ENCODE measurements around the gene PCYT1B.

GRCh38 chrX:24024268-24024833 lies 2.6 kb downstream of the KLHL15 start:
- CAGE, long polyA plus RNA = no peak
- RRBS = 38% methylated on average over 12 of the region's 26 CpGs

- CAGE, long polyA plus RNA = no peak
- RRBS = no CpG with 5 or more reads among the region's 3 CpGs
Observed at GRCh38 chrX:24153228-24153588, 3.7 kb downstream of the ZFX start.

GRCh38 chrX:24171024-24171440 lies 21.5 kb downstream of the ZFX start:
- CAGE, long polyA plus RNA = no peak

DNA sequence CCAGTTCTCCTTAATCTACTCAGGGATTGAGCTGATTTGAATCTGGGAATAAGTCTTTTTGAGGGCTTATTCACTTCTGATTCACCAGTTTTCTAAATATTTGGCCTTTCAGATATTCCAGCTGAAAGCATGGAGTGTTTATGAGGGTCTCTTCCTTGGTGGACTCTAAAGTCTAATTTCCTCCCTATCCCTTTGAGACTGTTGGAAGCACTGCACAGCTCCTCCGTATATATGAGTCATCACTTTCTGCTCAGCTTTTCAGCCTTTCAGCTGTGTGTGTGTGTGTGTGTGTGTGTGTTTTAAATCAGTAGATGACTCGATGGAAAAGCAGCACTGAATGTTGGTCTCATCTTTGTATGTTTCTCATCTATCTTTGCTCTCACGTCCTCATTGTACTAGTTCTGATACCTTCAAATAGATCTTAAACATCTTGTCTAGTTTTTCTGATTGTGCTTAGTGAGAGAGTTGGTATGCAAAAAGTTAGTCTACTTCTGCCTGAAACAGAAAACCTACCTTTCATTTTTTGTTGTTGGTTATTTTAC lies 81.6 kb downstream of the ZFX start:
- CAGE, long polyA plus RNA = no peak
- RRBS = no CpG with 5 or more reads among the region's 3 CpGs

DNA sequence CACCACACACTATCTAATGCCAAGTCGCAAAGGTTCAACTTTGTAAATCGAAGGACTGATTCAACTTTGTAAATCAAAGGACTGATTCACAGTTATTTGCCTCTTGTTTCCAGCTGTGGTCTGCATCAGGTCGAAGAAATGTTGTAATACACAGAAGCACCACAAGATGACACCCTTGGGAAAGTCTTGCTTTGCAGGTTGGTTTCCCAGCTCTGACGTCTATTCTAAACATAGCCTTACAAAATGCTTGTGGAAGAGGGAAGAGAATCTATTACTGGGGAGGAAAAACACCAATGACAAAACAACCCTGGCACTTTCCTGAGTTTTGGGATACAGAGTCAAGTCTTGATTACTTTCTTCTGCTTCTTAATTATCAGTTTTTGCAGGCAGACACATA lies 35.3 kb downstream of the SUPT20HL1 start:
- CAGE, long polyA plus RNA = no peak
- RRBS = no CpG with 5 or more reads among the region's 4 CpGs

DNA sequence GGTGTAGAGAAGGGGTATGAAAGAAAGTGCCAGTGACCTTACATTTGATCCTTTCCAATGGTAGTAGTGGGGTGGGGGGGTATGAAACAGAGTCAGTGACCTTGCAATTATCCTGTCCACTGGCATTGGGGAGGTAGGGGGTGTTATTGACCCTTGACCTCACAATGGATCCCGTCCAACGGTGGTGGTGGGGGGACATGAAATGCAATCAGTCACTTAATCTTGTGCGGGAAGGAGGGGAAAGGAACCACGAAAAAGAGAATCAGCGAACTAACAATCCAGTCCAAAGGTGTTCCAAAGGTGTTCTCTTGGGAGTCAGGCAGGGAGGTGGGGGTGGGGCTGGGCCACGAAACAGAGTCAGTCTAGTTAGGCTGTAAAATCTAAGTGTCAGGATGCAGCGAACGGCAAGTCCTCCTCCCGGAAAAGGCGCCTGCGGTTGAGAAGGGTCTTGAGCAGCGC lies 555 bp upstream of the PDK3 start:
- CAGE, long polyA plus RNA = no peak
- RRBS = 31% methylated on average over 4 of the region's 12 CpGs

- CAGE, long polyA plus RNA = no peak
- RRBS = 36% methylated on average over 13 of the region's 32 CpGs
Observed at GRCh38 chrX:24465593-24466293, 657 bp downstream of the PDK3 start.

- CAGE, long polyA plus RNA = no peak
- RRBS = 11% methylated on average over 6 of the region's 37 CpGs
Observed at GRCh38 chrX:24646500-24647631, at the start of gene PCYT1B. Gene PCYT1B, minus strand, starts transcription at chrX:24647347.

GRCh38 chrX:24672520-24673145 lies 21.1 kb upstream of the POLA1 start:
- CAGE, long polyA plus RNA = no peak
- RRBS = no CpG with 5 or more reads among the region's 14 CpGs

DNA sequence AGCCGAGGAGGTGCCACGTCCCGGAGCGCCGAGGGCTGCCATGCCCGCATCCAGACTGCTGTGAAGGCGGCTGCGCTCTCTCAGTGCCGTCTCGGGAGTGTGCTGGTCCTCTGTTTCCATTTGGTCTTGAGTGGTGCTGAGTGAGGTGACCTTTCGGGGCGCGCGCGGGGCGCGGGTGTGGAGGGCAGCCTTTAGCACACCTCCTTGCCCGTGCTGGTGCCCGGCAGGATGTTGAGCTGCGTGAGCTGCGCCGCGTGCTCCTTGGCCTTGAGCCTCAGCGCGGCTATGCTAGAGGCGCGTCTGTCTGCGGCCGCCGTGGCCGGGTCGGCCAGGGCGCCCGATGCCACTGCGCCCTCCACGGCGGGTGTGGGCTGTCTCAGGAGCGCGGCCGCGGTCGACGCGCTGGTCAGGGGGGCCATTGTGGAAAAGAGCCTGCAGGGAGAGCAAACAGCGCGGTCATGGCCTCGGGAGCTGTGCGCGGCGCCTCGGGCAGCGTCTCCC lies 11.2 kb downstream of the ARX start:
- CAGE, long polyA plus RNA = no peak
- RRBS = 8% methylated on average over 11 of the region's 52 CpGs

DNA sequence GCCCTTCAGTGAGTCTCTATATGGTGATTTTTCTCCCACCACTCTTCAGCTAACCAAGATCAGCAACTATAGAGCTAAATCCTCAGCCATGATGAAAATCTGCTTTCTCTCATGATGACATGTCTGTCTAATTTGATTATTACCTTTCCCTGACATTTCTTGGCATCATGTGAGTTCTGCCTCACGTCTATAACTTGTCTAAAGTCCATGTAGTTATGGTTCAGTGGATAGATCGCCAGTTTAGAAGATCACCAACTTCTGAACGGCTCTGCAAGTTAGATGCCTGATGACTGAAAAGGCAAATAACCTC lies 14.9 kb upstream of the DCAF8L1 start:
- CAGE, long polyA plus RNA = no peak
- RRBS = no CpG with 5 or more reads among the region's 3 CpGs

GRCh38 chrX:28271174-28271495 lies 289.9 kb upstream of the DCAF8L1 start:
- CAGE, long polyA plus RNA = no peak

- CAGE, long polyA plus RNA = no peak
- RRBS = no CpG with 5 or more reads among the region's 4 CpGs
Observed at GRCh38 chrX:28847154-28847881, 260.1 kb downstream of the IL1RAPL1 start.

GRCh38 chrX:30654546-30654717 lies 1.2 kb downstream of the GK start:
- CAGE, long polyA plus RNA = no peak
- RRBS = no CpG with 5 or more reads among the region's 6 CpGs

DNA sequence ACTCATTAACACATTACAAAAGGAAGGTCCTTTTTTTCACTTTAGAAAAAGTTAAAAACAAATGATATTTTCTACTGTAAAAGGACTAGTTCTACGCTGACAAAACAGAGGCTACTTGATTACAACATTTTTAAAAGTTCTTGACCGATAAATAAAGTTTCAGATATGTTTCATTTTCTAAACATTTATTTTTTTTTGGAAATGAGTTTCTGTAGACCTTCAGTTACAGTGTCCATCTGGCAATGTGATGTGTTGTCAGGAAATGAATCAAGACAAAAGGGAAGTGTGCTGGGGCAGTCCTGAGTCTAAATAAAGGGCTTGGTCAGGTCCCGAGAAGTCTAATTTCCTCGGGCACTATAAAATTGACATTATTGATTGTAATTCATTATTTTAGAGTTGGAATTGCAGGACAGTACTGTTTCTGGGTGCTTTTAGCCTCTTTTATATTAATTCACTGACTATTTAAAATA lies 57.0 kb upstream of the FTHL17 start:
- CAGE, long polyA plus RNA = no peak
- RRBS = no CpG with 5 or more reads among the region's 4 CpGs

- CAGE, long polyA plus RNA = no peak
- RRBS = no CpG with 5 or more reads among the region's 8 CpGs
Observed at GRCh38 chrX:31435412-31436169, 363.8 kb upstream of the FTHL17 start.

- CAGE, long polyA plus RNA = no peak
- RRBS = no CpG with 5 or more reads among the region's 4 CpGs
Observed at GRCh38 chrX:32380447-32380784, 830.9 kb downstream of the DMD start.

GRCh38 chrX:36375129-36375367 lies 455.5 kb downstream of the CFAP47 start:
- CAGE, long polyA plus RNA = no peak
- RRBS = no CpG with 5 or more reads among the region's 7 CpGs

DNA sequence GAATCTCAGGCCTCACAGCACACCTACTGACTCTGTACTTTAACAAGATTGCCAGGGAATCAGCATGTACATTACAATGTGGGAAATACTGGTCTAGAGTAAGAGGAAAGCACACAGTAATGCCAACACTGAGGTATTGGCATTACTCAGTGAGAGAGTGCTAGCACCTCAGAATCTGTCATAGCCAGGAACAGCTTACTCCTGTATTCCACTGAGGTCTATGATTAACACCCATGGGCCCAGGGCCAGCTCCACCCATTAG lies 56.0 kb downstream of the LANCL3 start:
- CAGE, long polyA plus RNA = no peak

DNA sequence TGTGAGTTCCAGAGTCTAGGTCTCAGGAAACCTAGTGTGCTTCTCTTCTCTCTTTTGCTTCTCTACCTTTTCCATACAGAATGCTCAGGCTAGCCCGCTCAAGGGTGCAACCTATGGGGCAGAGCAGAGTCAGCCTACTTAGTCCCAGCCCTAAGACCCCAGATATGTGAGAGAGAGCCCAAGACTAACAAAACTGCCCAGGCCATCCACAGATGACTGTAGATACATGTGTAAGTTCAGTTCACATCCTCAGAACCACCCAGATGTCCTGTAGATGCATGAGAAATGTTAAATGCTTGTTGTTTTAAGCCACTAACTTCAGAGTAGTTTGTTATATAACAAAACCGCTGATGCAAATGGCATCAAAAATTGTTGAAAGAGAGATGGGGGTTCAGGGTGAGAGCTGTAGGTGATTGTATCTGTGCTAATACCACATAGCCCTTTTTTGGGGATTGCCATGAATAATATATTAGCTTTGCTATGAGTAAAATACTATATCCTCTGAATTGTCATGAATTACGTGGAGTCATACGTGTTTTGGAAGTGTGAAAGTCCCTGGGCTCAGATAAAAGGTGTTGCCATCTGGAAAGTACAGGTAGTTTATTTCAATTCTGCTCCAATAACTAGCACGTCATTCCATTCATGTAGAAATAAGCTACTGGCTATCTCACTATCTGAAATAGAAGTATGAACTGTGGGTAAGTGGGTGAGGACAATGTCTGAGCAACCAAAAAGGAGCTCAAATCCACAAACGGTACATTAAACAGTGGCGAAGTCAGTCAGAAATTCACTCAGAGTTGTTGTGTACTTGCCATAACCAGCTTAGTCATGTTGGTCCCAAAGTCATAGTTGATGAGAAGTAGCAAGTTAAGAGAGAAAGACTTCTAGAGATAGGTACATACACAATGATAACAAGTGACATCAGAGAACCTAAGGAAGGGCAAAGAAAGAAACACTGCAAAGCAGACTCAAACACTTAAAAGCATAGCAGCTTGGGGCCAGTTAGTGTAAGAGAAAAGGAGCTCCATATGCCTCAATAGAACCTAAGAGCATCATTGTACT lies 30.6 kb downstream of the DYNLT3 start:
- CAGE, long polyA plus RNA = no peak
- RRBS = no CpG with 5 or more reads among the region's 7 CpGs